Glomerular endothelial cell (primary cell): ENCODE measurements around the gene FUBP3.

- RAMPAGE, long total RNA, result no peak
Observed at GRCh38 chr9:129497564-129498797, 122.9 kb downstream of the C9orf50 start.

GRCh38 chr9:129580123-129580706 is 40.7 kb downstream of the C9orf50 start:
- RAMPAGE, long total RNA, result no peak

- RAMPAGE, long total RNA, result no peak
Observed at GRCh38 chr9:129608538-129609598, 12.0 kb downstream of the C9orf50 start.

DNA sequence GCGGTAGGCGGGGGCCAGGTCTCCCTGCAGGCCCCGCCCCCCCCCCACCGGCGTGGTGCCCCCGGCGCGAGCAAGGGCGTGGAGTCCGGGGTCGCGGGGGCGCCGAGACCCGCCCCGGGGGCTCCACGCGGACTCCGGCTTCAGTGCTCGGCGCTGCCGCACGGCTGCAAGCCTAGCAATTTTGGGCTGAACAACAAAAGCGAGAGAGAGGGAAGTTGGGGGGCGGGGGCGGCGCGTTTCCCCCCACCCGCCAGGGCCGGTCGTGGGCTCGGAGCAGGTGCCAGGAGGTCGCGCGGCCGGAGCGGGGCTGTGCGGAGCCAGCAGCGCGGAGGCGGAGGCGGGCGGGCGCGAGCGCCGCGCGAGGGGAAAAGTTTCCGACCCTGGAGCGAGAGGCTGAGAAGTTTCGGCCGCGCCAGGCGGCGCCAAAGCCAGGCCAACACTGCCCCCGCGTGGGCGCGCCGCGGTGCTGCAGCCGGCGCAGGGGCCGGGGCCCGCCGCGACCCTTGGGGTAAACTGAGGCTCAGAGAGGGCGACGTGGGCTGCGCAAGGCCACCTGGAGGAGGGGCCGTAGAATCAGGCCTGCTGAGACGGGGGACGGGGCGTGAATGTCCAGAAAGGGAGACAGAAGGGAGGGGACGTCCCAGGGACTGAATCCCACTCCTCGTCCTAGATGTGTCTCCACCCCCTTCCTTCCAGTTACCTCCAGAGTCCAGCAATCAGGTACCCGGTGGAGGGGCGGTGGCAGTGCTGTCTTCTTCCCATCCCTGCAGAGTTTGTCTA is 10.4 kb downstream of the C9orf50 start:
- RAMPAGE, long total RNA, result no peak

GRCh38 chr9:129726122-129726497 is 26.7 kb downstream of the PTGES start:
- RAMPAGE, long total RNA, result no peak

DNA sequence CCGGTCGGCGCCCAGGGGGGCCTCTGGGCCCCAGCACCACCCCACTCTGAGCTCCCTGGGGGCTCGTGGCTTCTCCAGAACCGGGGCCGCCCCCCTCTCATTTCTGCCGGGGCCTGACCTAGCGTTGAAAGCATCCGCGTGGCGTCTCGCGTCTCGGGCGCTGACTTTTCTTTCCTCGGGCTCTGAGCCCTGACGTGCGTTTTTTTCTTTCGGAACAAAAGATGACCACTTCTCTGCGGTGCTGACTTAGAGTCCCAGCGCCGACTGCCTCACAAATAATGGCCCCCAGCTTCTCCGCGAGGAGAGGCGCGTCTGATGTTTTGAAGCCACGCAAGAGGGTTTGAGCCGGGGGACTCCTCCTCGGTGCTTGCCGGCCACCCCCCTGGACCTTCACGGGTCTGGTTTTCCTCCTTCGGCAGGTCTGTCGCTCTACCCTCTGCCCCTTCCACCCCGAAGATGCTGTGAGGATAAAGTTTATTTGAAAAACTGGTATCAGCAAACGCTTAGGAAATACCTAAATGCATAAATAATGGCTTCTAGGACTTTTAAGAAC is 488 bp downstream of the USP20 start:
- RAMPAGE, long total RNA, result no peak

DNA sequence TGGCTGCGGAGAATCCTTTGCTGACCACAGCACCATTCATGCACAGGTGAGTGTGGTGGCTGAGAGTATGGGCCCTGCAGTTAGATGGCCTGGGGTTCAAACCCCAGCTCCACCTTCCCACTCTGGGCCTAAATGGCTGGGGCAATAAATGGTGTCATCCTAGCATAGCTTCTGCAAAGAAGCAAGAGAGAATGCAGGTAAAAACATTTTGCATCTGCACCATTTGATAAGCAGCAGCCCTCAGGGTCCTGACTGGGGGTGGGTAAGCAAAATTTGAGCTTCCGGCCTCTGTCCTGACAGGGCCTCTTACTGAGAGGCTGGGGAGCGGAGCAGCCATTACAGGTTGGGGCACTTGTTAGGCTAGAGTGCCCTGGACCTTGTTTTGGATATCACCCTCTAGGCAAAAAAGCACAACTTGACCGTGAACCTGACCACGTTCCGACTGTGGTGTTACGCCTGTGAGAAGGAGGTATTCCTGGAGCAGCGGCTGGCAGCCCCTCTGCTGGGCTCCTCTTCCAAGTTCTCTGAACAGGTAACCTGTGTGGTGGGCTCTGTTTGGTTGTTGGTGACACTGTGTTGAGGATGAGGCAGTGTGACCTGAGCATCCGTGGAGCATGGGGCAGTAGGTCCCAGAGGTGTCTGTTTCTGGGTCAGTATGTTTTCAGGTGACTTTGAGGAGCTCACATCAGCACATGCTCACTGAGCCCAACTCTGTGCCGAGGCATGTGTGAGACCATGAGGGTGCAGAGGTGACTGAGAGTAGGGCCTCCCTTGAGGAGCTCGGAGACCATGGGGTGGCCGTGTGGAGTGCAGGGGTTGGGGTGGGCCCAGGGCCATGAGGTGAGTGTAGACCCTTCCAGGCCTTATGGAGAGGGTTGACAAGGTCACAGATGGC is 23.1 kb downstream of the USP20 start:
- RAMPAGE, long total RNA, result no peak

DNA sequence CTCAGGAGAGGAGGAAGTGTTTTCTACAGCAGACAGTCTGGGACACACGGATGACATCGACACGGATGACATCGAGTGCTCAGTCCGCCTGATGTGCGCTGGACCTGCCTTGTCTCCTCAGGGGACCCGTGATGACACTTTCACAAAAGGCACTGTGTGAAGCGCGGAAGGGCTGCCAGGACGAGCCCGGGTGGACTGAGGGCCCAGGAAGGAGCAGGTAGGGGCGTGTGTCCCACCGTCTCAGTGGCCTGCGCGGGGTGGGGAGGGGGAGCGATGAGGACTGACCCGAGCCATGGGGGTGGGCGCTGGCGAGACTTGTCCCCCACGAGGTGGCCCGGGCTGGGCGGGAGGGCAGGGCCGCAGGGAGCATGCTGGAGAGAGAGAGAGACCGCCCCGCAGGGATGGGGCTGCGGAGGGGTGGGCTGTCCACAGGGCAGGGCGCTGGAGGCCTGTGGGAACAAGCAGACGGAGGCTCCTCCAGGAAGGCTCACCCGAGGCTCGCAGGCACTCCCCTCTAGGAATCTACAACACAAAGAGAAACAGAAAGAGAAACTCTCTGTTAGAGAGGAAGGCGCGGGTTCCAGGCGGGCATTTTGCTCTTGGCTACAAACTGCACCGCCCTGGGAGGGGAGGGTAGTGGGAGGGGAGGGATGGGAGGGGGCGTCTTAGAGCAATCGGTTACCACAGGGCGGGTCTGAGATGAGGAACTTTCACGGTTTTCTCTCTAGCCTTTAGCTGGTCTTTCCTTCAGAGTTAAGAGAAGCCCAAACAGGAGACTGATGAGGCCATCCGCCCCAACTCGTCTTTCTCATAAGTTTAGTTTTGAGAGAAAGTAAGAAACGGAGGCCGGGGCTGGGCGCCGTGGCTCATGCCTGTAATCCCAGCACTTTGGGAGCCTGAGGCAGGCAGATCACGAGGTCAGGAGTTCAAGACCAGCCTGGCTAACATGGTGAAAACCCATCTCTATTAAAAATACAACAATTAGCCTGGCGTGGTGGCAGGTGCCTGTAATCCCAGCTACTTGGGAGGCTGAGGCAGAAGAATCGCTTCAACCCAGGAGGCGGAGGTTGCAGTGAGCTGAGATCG is 55.1 kb downstream of the USP20 start:
- RAMPAGE, long total RNA, result no peak

DNA sequence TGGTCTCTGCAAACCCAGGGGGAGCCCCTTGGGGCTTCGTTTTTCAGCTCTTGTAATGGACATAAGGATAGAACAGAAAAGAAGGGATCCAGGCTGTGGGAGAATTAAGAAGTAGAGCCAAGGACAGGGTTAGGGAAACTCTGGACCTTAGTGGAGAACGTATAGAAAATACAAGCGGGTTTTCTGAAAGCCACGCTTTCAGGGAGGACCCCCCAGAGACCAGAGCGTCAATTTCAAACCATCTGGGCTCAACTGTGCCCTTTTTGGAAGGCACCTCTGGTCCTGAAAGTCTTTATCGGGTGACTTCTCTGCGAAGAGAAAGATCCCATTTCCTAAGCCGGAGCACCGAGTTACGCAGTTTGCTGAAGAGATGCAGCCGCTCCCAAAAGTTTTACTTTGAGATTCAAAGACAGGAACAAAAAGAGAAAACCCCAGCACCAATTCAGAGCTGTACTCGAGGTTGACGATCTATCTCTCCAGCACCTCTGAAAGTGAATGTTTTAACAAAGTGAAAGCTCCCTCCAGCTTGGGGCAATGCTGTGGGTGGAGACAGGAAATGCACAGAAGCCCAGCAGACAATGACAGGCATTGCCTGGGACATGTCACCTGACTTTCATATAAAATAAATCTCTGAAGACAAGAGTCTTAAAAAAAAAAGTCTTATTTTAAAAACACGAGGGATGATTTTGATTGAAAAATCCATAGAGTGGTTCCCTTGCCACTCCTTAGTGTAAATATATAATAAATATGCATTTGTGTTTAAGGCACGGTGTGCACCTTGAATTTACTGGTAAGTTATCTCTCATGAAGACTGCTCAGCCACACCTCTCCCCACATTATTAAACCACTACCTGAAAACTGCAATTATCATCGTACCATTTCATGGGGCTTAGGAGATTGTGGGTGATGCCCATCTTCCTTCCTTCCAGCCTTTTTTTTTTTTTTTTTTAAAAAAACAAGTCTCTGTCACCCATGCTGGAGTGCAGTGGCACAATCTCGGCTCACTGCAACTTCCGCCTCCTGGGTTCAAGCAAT is 80.0 kb downstream of the FNBP1 start:
- RAMPAGE, long total RNA, result no peak

- RAMPAGE, long total RNA, result no peak
Observed at GRCh38 chr9:129990253-129991145, 52.5 kb downstream of the FNBP1 start.

DNA sequence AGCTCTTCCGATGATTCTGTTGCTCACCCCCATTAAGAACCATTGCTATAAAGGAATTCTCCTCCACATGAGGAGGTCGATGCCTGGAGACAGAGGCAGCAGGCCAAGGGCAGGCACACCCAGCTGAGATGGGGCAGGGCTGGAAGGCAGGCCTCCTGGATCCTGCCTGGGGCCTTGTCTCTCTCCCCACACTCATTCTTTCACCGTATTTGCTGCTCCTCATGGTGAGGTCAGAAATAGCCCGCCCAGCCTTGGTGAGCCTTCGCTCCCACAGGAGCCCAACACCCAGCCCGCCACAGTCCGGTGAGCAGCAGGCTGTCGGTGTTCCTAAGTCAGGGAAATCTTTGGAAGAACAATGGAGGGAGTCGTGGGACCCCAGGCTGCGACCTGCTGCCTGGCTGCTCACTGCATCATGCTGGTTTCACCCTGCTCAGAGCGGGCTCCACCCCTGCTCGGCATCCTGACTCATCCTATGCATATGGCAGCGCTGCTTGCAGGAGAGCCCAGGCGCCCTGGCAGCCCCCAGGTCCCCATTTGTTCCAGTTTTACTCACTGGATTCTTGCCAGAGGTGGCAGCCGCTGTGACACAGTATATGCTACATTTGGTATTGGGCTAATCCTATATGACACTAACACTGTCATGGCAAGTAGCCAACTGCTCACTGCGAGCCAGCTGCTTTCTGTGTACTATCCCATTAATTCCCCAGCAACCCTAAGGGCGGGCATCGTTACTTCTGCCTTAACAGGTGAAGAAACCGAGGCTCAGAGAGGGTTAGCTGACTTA is 53.2 kb upstream of the NCS1 start:
- RAMPAGE, long total RNA, result no peak

DNA sequence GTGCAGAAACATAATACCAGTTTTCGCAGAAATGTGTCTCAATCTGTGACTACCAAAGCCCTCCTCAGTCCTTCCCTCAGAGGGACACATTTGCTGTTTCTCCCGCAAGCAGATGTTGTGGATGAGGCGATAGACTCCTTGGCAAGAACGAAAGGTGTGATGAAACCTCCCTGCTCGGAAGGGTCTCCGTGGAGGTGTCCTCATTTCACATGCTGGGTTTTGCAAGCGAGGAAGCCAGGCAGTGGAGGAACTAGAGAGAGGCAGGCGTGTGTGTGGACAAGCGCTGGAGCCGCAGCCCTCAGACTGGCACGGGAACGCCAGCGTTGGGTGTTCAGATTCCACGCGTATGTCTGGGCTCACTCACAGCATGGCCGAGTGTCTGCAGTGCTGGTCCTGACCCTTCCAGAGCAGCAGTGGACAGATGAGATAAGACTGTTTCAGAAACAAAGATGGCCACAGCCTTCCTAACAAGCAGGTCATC is 35.2 kb upstream of the NCS1 start:
- RAMPAGE, long total RNA, result no peak

- RAMPAGE, long total RNA, result no peak
Observed at GRCh38 chr9:130140505-130141127, 31.6 kb upstream of the NCS1 start.

GRCh38 chr9:130182860-130183725 is 10.9 kb downstream of the NCS1 start:
- RAMPAGE, long total RNA, result no peak

DNA sequence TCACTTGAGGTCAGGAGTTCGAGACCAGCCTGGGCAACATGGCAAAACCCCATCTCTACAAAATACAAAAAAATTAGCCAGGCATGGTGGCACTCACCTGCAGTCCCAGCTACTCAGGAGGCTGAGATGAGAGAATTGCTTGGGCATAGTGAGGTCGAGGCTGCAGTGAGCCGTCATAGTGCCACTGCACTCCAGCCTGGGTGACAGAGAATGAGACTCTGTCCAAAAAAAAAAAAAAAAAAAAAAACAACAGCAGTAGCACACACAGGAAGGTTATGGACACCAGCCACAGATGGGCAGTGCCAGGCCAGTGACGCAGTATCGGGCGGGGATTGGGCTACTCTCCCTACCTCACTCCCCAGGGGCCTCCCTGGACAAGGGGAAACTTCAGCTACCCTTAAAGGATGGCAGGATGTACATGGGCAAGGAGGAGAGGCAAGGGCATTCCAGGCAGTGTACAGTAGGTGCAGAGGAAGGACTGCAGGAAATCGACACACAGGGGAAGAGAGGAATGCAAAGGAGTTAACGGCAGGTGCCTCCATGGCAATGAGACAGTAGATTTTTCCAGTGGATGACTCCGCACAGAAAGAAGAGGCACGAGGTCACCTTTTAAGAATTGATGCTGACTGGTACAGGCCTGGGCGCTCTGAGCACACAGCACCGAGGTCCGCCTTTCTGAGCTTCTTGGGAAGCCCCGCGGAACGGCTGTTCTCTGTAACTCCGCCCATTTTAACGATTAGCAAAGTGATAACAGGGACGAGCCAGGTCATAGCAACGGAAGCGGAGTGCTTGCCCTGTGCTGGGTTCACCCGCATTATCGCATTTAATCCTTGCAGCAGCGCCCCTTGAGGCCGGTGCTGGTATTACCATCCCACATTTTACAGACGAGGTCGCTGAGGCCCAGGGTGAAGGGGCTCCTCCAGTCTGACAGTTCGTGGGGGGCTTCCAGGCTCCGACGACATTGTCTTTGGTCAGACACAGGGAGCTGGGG is 22.7 kb upstream of the HMCN2 start:
- RAMPAGE, long total RNA, result no peak

GRCh38 chr9:130328193-130329146 is 62.9 kb downstream of the HMCN2 start:
- RAMPAGE, long total RNA, result no peak

DNA sequence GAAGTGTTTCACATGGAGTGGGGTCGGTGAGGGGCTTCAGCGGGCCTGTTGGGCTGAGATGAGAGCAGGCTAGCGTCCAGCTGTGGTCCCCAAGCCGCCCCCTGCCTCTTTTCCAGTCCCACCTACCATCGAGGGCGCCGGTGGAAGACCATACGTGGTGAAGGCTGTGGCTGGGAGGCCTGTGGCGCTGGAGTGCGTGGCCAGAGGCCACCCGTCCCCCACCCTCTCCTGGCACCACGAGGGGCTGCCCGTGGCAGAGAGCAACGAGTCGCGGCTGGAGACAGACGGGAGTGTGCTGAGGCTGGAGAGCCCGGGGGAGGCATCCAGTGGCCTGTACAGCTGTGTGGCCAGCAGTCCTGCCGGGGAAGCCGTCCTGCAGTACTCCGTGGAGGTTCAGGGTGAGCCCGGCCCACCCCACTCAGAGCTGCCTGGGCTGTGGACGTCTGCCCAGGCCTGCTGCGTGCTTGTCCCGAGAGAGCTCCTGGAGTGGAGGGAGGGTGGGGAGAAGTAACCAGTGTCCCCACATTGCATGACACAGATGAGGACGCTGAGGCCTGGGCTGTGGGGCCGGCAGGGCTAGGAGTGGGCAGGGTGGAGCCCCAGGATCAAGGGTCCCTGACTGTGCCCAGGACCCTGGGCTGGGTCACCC is 89.2 kb downstream of the HMCN2 start:
- RAMPAGE, long total RNA, result no peak

- RAMPAGE, long total RNA, result no peak
Observed at GRCh38 chr9:130535900-130536708, 43.3 kb upstream of the FUBP3 start.

DNA sequence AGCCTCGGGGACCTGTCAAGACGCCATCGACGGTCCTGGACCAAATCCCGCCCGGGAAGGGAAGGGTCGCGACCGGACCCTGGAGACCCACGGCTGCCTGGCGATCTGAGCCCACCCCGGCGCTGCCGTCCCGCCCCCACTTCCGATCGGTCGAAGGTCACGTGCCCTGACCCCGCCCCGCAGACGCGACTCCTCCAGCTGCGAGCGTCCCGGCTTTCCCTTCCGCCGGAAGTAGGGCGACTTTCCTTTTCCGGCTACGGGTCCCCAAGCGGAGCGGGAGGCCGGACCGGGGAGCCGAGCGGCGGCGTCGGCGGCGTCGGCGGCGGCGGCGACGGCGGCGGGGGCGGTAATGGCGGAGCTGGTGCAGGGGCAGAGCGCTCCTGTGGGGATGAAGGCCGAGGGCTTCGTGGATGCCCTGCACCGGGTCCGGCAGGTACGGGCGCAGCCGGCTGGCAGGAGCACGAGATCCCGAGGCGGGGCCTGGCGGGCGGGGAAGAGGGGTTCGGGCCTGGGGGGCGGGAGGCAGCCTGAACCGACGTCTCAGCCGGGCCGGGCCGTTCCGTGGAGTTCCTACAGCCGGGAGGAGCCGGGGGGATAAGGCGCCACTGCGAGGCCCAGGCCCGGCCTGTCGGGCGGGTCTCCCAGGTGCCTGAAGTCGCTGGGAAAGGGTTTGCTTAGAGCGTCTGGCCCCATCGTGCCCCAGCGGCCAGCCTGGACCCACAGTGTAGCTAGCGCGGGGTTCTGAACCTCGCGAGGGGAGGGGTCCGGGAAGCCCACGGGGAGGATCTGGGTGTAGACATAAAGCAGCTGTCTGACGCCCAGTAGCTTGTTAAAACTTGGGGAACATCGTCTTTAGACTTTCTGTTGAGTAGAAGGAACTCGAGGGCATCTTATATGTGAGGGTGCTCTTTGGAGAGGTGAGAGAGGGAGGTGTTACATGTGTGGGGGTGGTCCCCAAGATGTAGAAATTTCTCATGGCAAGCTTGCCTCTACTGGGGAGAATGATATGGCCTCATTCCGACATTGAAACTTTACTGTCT is at the start of gene FUBP3:
FUBP3 (plus strand) TSS at position 246 of the 1,040 bp plus-strand sequence.
- RAMPAGE, long total RNA, result no peak

GRCh38 chr9:130611413-130612140 is 32.2 kb downstream of the FUBP3 start:
- RAMPAGE, long total RNA, result no peak